Mesenchymal stem cell of Wharton's jelly (primary cell): ENCODE data around the gene CIRBP.

- CAGE, long polyA plus RNA: no peak
Observed at GRCh38 chr19:1021451-1021975, 590 bp upstream of the TMEM259 start.

GRCh38 chr19:1028063-1029034, 1.9 kb downstream of the CNN2 start:
- CAGE, long polyA plus RNA: no peak

GRCh38 chr19:1052301-1052707, 12.4 kb downstream of the ABCA7 start:
- CAGE, long polyA plus RNA: no peak

DNA sequence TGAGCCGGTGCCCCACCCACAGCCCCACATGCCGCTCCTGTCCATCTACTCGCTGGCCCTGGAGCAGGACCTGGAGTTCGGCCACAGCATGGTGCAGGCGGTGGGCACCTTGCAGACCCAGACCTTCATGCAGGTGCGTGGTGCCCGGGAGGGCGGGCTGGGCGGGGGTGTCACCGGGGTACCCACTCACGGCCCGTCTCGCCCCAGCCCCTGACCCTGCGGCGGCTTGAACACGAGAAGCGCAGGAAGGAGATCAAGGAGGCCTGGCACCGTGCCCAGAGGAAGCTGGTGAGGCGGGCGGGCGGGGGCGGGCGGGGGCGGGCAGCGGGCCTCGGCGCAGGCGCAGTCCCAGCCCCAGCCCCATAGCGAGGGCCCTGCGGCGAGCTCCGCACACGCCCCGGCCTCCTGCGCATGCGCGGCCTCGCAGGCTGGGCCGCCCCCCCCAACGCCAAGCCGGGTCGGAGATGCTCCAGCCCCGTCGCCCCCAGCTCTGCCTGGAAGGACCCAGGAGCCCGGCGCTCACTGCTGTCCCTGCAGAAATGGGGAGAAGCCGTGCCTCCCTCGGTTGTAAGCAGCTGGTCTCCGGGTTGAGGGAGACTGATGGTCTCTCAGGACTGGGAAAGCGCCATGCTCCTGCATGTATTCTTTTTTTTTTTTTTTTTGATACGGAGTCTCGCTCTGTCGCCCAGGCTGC, 7.8 kb downstream of the ARHGAP45 start:
- CAGE, long polyA plus RNA: no peak

GRCh38 chr19:1079177-1080569, 12.7 kb downstream of the ARHGAP45 start:
- CAGE, long polyA plus RNA: no peak

DNA sequence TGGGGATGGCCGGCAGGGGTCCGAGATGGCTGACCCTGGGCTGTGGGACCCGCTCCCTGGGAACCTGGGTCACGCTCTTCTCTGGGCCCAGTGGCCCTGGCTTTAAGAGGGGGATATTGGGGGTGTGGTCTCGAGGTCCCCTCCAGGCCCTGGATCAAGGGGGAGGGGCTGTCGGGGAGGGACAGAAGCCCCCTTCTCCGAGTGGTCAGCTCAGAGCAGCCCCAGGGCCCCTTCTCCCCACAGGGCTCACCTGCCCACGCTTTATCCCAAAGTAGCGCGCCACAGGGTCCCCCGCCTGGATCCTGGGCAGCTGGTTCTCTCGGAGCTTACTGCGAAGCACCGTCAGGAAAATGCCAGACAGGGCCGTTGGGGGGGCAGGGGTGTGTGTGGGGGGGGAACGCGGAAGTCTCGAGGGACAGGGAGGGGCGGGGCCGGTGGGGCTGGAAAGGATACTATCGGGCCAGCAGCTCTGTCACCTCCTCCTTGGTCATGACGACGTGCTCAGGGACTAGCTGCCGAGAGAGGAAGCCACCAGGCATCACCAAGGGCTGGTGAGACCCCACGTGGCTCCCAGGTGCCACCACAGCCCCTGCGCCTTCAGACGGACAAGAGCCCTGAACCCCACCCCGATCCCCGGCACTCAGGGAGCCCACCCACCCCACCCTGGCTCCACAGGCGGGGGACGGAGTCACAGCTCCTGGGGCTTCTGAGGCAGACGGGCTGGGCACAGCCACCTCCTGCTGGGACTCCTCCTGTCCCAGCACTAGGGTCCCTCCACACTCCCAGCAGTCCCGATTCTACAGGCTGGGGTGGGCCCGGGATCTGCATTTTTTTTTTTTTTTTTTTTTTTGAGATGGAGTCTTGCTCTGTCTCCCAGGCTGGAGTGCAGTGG, 5.3 kb downstream of the POLR2E start:
- CAGE, long polyA plus RNA: no peak

GRCh38 chr19:1095827-1096278, 678 bp upstream of the POLR2E start:
- CAGE, long polyA plus RNA: no peak

GRCh38 chr19:1109077-1110115, 5.6 kb downstream of the GPX4 start:
- CAGE, long polyA plus RNA: no peak

GRCh38 chr19:1122508-1123094, 18.8 kb downstream of the GPX4 start:
- CAGE, long polyA plus RNA: no peak

DNA sequence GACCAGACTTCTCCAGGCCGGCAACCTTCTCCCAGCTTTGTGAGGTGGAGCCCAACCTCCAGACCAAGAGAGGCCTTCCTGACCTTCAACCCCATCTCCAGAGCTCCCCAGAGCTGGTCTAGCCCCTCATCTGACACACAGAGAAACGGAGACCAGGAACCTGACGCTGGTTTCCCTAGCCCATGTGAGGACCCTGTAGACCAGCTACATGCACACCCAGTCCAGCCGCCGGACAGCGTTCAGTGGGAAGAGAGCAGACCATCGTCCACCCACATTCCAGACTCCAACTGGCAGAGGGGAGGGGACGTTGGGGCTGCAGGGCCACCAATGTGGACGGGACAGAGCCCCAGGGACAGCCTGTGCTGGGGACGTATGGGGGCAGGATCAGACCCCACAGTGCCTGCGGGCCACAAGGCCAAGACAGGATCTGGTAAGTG, 11.4 kb downstream of the SBNO2 start:
- CAGE, long polyA plus RNA: no peak

DNA sequence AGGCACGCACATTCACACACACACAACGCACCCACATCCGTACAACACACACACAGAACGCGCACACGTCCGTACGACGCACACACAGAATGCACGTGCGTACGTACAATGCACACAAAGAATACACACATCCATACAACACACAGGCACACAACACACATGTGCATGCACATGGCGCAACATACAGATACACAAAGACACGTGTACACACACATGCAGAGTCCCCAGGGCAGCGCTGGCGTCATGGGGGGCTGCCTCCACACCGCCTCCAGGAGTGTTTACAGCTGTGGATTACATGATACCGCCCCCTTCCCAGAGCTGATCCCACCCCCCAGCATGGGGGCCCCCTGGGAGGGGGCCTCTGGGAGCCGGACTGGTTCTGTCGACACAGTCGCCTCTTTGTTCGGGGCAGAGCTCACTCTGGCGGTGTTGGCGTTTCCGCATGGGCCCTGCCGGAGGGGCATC, 2.8 kb downstream of the SBNO2 start:
- CAGE, long polyA plus RNA: no peak

GRCh38 chr19:1231677-1232259, 6.0 kb downstream of the CBARP start:
- CAGE, long polyA plus RNA: no peak

DNA sequence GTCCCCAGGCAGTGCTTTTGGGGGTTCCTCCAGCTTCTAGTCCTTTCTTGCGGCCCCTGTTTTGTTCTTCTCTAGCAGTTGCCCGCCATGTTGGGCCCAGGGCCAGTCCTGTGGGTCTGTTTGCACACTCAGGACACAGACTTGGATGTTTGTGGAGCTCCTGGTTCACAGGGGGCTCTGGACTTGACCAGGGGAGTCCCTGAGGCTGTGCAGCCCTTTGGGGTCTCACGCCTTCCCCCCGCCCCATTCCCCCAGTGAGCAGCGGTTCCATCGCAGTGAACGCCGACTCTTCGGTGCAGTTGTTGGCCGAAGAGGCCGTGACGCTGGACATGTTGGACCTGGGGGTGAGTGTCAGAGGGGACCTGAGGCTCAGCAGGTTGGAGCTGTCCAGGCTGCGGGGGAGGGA, 2.3 kb downstream of the ATP5F1D start:
- CAGE, long polyA plus RNA: no peak

- CAGE, long polyA plus RNA: no peak
Observed at GRCh38 chr19:1269284-1269474, at the start of gene CIRBP. Gene CIRBP (plus strand): TSS chr19:1269332.

DNA sequence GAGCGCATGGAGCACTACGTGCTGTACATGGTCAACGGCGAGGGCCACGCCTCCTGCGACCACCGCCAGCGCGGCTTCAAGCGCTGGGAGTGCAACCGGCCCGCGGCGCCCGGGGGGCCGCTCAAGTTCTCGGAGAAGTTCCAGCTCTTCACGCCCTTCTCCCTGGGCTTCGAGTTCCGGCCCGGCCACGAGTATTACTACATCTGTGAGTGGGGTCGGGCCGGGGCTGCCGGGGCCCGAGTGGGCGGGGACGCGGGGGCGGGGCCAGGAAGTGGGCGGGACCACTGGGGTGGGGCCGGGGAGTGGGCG, 9.9 kb downstream of the EFNA2 start:
- CAGE, long polyA plus RNA: no peak

- CAGE, long polyA plus RNA: no peak
Observed at GRCh38 chr19:1370524-1371302, 13.0 kb upstream of the NDUFS7 start.

GRCh38 chr19:1373306-1373903, 10.3 kb upstream of the NDUFS7 start:
- CAGE, long polyA plus RNA: no peak

DNA sequence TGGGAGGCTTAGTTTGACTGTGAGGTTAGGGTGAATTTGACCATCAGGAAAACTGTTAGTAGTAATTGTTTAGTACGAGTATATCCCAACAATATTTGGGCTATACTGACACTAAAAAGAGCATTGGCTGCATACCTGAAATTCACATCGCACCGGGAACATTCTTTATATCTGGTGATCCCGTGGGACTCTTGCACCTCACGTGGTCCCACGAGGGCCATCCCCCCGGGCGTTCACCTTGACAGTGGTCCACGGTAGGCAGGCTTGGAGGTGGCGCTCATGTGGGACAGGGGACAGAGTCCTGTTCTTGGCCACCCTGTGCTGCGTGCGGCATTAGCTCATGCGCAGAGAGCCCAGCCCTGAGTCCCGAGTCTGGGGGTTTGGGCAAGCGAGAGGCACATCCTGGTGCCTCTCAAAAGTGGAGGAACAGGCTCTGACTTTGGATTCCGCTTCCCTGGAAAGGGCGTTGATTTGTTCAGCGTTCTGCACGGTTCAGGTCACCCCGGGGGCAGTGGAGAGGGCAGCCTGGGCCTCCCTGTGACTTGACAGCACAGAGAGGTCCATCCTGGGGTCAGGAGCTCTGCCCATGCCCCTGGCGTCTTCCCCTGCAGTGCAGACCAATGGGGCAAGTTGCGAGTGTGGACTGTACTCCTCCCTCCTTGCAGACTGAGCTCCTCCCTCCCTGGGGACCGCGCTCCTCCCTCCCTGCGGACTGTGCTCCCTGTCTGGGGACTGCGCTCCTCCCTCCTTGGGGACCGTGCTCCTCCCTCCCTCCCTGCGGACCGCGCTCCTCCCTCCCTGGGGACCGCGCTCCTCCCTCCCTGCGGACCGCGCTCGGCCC, 7.4 kb downstream of the GAMT start:
- CAGE, long polyA plus RNA: no peak

DNA sequence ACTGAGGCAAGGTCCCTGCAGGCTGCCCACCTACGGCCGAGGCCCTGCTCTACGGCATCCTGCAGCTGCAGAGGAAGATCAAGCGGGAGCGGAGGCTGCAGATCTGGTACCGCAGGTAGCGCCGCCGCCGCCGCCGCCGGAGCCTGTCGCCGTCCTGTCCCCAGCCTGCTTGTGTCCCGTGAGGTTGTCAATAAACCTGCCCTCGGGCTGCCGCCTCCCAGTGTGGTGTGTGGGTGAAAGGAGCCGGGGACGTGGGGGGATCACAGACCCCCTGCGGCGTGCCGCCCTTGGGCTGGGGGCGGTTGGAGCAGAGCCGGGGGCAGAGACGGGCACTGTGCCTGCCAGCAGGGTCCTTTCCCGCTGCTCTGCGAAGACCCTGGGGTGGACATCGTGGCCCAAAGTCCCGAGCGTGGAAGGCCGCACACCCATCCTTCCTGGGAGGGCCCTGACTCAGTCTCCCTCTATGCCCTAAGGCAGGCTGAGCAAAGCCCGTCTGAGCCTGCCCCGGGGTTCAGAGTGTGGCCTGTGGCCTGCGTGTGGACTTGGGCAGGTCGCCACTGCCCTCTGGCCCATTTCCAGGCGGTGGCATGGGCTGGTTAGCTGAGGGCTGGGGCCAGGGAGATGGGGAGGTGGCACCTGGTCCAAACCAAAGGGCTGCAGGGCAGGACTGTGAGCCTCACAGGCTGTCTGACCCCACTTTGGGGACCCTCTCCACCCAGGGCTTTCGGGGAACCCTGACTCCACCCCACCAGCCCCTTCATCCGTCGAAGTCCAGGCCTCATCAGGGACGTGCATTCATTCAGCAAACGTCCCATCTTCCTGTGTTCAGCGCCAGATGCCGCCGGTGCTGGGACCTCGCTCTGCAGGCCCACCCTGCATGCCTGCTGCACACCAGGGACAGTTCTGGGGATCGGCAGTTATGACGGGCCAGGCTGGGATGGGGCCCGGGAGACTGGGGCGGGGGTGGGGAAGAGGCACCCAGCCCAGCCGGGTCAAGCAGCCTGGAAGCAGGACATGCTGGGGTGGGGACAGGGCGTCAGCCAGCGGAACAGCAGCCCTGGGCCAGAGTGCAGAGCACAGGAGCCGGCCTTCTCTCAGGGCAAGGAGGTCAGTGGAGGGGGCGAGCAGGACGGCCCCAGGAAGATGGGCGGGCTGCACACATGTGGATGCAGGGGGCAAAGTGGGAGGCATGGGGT, 5.6 kb downstream of the GAMT start:
- CAGE, long polyA plus RNA: no peak

DNA sequence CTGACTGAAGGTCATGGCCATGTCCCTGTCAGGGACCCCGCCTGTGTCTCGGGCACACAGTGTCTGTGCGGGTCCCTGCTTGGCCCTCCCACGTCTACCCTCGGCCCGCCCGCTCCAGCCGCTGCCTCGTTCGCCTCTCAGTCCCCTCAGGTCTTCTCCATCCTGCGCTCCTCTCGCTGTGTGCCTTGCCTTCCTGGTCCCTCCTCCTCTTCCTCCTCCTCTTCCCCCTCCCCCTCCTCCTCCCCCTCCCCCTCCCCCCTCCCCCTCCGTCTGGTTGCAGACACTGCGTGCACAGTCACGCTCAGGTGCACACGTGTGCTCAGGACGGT, 14.1 kb upstream of the RPS15 start:
- CAGE, long polyA plus RNA: no peak